Mesothelial cell of epicardium (in vitro differentiated cells): ENCODE results near the genes TMEM233, CIT and RAB35.

DNA sequence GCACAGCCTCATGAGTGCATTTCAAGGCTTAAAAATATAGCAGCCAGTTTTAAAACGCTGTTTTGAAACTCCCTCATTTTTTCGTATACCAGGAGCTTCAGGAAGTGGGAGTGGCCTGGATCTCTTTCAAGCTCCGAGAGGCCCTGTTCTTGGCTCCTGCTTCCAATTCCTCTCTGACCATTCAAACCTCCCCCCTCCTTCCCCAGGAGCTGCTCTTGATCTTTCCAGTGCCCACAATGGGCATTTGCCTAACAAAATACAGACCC lies 46.6 kb upstream of the NOS1 start:
- PRO-cap, result no peak

DNA sequence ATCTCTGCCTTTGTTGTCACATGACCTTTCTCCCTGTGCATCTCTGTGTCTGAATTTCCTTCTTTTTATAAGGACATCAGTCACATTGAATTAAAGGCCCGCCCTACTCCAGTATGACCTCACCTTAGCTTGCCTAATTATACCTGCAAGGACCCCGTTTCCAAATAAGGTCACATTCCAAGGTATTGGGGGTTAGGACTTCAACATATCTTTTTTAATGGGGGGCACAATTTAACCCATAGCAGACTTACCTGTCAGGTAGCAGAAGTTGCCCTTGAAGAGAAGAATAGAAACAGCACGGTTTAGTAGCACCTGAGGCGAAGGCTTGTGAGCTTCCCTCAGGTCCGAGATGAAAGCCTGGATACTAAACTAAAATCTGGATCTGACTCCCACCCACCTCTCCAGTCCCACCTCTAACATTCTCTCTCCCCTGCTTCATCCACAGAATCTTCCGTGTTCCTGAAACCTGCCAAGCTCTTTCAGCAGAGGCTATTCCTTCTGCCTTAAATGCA lies 280.1 kb upstream of the NOS1 start:
- PRO-cap, result no peak

DNA sequence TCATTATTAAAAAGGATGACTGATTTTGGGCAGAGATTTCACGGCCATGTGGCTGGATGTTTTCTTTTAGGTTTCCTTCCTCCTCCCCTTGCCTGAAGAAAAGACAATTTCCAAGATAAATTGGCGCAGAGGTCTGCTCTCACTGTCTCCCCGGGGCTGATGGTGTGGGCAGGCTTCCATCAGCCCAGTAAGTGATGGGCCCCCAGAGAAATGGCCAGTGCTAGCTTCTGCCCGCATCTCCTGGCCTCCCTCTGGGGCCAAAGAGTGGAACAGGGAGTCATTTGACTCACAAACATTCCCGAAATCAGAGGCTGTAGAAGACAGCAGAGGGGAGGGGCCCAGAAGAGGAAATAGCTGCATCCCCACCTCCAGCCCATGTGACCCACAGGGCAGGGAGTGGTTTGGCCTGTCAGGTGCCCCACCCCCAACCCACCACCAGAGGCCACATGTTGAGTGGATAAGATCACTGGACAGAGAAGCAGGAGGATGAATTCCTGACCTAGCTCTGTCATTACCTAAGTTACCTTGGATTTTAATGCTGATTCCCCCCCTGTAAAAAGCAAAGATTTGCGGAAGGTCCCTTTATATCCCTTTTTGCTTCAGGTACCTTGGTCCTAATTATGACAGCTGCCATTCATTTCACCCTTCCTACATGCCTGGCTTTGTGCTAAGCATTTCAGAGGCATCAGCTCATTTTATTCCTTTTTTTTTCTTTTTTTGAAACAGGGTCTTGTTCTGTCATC lies 283.3 kb downstream of the KSR2 start:
- PRO-cap, result no peak

DNA sequence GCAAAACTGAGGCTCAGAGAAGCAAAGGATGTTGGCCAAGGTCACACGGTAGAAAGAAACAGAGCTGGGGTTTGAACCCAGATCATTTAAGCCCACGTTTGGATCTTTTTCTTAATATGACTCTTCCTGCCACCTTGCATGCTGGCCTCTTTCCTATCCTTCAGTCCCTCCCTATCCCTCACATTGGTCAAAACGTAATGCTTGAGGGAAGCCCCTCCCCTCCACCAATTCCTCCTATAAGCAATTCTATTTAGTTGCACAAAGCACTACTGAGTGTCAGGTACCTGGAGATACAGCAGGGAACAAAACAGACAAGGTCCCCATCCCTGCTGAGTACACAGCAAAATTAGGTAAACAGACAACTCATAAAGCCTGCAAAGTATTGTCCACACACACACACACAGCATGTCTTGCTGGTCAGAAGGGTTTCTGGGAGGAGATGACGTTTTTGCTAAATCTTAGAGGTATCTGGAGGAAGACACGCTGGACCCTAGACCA lies 179.2 kb downstream of the KSR2 start:
- PRO-cap, result no peak

DNA sequence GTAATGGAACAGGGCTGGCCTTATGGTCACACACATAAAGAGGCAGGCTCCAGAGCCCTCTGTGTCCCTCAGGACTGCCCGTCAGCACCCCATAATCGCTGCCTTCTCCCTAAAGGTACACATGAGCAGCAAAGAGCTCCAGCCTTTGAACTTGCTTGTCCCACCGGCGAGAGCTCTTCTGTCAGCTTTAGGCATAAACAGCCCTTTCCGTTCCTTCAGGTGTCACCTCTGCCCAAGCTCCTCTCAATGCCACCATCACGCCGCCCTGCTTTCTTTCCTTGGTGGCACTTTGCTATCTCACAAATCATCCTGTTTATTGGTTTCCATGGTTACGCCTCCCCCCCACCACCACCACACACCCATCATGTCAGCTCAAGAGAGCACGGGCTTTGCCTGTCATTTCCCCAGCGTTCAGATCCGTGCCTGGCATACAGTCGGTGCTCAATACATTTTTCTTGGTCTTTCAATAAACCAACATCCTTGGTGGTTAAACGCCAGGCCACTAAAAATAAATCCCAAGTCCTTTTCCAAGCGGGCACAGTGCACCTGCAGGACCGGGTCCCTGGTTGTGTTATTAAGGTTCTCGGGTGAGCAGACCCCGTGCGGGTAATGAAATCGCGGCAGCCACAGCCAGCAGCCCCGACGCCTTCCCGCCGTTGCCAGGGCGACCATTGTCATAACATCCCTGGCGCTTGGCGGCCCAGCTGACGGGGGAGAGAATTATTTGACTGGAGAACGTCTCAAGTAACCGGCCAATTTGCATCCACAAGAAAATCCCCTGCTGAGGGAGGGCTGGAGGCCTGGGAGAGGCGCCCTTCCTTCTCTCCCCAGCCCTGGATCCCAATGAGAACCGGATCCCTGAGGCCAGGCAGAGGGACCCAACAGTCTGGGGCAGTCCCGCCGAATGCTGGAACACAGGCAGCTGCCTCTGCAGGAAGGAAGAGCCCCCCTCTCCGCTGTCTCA lies 93.0 kb downstream of the KSR2 start:
- PRO-cap, result no peak

- PRO-cap, result no peak
Measured at GRCh38 chr12:118098071-118098669, 5.6 kb downstream of the VSIG10 start.

- PRO-cap, result no peak
Measured at GRCh38 chr12:118201106-118201517, 65.2 kb downstream of the PEBP1 start.

- PRO-cap, result no peak
Measured at GRCh38 chr12:118346904-118348056, 25.4 kb downstream of the TAOK3 start.

GRCh38 chr12:118359502-118359965 lies 13.2 kb downstream of the TAOK3 start:
- PRO-cap, result no peak

GRCh38 chr12:119183901-119185052 lies 5.5 kb downstream of the HSPB8 start:
- PRO-cap, result no peak

DNA sequence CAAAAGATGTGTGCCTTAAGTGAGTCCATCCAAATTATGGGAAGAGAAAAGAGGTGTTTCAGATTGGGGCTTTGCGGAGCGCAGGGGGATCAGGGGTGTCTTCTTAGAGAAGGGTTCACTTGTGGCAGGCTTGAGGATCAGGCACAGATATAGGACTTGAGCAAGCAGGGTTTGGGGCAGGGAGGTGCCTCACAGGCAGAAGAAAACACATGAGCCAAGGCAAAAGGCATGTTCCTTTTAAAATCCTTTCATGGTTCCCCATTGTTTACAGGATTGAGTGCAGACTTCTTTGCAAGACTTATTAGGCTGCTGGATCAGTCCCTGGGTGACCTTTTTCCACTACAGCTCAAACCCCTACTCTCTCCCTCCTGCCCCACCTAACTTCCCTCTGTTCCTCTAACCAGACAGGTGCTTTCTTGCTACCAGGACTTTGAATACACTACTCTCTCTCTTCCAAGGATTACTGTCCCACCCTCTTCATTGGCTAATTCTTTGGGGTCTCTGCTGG lies 19.7 kb downstream of the HSPB8 start:
- PRO-cap, result no peak

- PRO-cap, result no peak
Measured at GRCh38 chr12:119593302-119594060, at the start of gene TMEM233. Gene TMEM233 (plus strand): TSS chr12:119593774.

DNA sequence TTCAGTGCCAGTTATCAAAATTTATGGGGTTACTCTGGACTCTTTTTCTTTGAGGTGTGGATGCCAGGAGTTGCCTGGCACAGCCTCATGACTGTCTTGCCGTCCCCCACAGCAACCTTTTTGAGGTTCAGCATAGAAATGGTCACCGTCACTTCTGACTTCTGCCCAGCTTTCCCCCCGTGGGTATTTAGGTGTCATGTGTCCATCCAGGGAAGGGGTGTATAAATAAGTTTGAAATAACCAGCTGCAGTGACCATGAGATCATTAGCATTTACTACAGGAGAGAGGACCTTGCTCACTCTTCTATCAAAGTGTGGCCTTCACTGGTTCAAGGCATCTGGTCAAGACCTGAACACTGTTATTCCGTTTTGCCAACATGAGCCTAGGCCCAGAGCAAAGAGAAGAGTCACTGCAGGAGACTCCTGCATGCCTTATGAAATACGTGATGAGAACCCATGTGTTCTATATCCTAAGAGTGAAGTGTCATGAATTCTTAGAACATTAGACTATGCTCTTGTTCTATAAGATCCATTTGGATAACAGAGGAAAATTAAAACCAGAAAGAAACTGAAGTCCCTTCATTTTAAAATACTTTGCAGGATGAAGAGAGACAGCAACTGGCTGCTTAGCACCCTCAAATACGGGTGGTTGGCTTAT lies 22.4 kb downstream of the TMEM233 start:
- PRO-cap, result no peak

DNA sequence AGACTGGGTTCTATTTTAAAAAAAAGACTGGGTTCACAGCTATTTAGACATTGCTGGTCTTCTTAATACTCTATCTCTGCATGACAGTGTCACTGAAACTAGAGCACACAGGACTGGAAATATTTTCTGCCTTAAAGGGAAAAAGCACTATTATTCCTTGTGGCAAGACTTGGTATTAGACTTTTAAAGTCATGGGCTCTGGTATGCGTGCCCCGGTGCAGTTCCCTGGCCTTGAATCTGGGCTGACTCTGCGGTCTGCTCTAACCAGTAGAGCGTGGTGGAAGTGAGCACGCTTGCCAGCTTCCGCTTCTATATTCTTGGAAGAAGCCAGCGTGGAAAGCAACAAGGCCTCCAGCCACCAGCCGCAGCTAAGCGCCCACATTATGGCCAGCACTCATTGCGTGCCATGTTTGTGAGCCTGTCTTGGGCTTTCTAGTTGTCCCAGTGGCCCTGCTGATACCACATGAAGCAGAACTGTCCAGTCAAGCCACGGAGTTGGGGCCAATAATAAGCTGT lies 31.4 kb downstream of the PRKAB1 start:
- PRO-cap, result no peak

GRCh38 chr12:119877175-119878004 lies at the start of gene CIT:
Gene CIT (minus strand): TSS chr12:119877320.
- PRO-cap, result unidirectional peak, minus-strand start at chr12:119877307

- PRO-cap, result no peak
Measured at GRCh38 chr12:119988341-119988657, 737 bp upstream of the BICDL1 start.

DNA sequence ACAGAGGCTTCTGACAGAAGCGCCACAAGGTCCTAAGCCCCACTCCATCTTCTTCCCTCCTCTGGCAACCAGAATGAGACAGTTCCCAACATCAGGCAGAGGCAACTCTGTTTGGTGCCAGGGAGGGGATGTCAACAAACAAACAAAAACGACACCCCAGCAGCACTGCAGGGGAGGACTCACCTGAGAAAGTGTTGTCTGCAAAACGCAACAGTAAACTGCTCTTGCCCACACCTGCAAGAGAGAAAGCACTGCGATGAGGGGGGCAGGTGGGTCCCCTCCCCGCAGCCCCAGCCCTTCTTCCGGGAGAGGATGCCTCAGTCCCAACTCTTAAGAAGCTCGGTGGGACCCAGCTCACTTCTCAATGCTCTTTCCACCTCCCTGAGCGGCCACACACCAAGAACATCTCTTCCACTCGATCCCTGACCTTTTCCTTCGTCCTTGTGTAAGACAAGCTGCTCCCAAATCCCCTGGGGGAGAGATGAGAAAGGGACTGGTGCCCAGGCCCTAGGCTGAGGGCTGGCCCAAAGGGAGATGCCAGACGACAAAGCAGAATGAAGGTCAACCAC lies 8.2 kb downstream of the RAB35 start:
- PRO-cap, result no peak

DNA sequence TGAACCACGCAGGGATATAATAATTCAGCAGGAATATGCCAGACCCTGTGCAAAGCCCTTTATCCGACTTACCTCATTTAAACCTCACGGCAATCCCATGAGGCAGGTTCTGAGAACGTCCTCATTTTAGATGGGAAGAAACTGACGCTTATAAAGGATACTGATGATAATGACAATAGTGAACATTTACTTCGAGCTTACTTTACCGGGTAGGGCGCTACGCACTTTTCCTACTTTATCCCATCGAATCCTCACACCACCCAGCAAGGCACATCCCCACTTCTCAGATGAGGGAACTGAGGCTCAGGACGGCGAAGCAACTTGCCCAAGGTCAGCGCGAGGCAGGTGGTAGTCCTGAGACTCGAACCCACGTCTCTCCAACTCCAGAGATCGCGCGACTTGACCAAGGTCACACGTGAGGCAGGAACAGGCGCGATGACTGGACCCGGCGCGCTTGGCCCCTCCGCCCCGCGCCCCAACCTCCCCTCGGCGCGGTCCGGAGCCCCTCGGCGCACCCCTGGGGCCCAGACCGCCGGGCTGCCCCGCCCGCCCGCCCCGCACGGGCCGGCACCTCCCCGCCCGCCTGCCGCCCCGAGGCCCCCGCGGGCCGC lies 503 bp downstream of the RAB35 start:
- PRO-cap, result no peak

DNA sequence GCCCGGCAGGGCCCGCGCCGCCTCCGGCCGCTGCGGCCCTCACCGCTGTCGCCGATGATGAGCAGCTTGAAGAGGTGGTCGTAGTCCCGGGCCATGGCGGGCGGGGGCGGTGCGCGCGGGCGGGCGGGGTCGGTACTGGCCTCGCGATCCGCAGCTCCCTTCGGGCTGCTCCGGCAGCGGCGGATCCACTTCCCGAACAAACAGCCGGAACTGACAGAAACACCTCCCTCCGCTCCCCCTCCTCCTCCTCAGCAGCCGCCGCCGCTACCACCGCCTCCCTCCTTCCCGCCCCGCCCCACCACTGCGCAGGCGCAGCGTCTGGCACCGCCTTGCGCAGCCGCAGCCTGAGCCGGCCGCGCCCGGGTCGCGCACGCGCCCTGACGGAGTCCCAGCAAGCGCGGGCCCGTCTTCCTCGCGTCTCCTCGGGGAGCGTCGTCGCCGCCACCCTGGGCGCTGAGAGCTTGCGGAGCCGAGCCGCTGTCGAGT lies at the start of gene RAB35:
RAB35 (minus strand) TSS at position 198 of the 486 bp plus-strand sequence.
- PRO-cap, result bidirectional peak, plus-strand start at position 391 of the sequence, minus-strand start at position 212 of the sequence

- PRO-cap, result no peak
Measured at GRCh38 chr12:120183305-120183753, 11.2 kb downstream of the GCN1 start.